AG08470 (cell line): ENCODE results near the gene TMEM150A.

GRCh38 chr2:85315838-85316348 is 11.9 kb downstream of the TGOLN2 start:
- RRBS: no CpG with 5 or more reads among the region's 6 CpGs

DNA sequence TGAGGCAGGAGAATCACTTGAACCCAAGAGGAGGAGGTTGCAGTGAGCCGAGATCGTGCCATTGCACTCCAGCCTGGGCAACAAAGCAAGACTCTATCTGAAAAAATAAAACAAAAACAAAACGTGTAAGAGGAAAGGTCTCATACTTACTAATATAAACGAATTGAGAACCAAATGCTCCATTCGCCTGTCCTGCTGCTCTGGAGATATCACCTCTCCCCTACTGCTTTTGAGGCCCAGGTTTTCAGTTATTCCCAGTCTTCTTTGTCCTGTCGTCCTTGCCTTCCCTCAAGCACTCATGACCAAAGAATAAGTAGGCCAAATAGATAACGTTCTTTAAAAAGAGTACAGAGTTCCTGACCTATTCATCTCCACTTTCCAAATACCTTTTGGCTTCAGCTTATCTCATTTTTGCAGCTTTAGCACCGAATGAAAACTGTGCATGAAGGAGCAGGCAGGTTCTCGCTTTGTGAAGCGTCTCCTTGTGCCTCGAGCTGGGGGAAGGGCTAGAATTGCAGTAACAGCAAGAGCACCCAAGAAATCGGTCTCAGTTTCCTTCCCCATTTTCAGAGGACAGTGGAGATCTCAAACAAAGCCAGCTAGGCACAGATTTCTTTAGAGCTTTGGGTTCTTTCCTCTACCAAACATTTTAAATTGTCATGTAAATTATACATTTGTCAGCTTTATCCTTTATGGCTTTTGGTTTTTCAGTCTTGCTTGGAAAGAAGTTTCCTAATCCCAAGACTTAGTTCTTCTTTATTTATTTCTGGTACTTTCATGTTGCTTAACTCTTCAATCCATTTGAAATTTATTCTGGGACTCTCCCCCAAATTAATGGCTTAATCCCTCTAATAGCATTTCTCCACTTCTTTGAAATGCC is 38.8 kb upstream of the MAT2A start:
- RRBS: no CpG with 5 or more reads among the region's 12 CpGs

GRCh38 chr2:85537417-85538133 is 1.4 kb upstream of the MAT2A start:
- RRBS: no CpG with 5 or more reads among the region's 21 CpGs

DNA sequence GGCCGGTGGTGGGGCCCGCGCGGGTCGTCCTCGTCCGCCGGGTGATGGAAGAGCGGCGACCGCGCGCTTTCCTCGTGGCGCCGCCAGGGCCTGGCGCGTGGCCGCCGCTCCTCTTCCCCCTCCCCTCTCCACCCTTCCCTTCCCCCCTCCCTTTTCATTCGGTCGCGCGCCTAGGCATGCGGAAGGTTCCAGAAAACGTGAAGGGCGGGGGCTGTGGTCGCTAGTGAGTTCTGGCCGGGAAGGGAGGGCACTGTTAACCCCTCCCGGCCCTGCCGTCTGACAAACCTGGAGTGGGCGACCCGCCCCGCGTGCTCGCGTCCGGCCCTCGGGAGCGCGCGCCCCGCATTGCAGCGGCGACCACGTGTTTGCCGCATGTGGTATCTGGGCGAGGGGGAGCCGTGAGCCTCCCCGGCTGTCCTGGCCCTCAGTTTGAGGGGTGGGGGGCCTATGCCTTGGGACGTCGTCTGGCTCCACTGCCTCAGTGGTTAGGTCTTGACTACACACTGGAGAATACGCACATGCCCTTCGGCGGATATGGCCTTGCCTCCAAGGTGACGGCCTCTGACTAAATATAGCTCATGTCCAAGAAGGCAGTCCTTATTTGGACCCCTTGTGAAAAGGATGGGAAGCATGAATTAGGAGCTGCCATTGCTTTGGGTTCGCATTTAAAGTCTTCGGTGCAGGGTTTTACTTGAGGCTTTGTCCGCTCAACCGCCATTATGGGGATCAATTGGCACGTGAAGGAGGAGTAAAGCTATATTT is 663 bp downstream of the MAT2A start:
- RRBS: 1% methylated on average over 26 of the region's 61 CpGs

DNA sequence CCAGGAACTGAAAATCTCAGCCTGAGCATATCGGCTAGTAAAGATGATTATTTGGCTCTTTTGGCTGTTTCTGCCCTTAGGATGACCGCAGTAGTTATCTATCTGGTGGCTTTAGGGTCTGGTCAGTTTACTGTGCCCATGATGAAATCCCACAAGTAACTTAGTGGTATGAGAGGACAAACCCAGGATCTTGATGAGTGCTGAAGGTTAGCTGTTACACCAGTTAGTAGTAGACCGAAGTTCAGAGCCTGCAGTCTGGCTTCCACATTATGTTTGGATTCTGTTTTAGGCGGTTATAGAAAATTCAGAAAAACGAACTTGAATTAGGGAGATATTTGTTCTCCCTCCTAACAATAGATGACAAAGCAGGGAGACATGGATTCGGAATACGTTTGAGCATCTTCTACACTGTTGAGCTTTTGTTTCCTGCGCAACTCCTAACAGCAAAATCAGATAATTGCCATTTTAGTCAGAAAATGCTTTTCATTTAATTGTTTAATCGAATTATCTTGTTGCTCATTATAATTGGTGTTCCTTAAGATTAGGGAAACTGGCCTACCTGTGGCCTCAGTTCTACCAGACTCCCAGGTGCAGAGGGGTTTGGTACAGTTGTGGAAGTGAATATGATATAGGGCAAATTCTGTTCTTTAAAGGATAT is 1.4 kb downstream of the MAT2A start:
- RRBS: no CpG with 5 or more reads among the region's 9 CpGs

- RRBS: no CpG with 5 or more reads among the region's 23 CpGs
Measured at GRCh38 chr2:85577720-85578784, 666 bp downstream of the VAMP8 start.

GRCh38 chr2:85582377-85583013 is 1.7 kb upstream of the VAMP5 start:
- RRBS: no CpG with 5 or more reads among the region's 3 CpGs

- RRBS: under 1% methylated on average over 17 of the region's 104 CpGs
Measured at GRCh38 chr2:85602076-85603268, at the start of gene TMEM150A. TMEM150A (minus strand) TSS chr2:85602698.

GRCh38 chr2:85661959-85662431 is 6.0 kb downstream of the SFTPB start:
- RRBS: no CpG with 5 or more reads among the region's 8 CpGs

GRCh38 chr2:85756848-85757848 is 3.4 kb downstream of the ATOH8 start:
- RRBS: no CpG with 5 or more reads among the region's 10 CpGs

DNA sequence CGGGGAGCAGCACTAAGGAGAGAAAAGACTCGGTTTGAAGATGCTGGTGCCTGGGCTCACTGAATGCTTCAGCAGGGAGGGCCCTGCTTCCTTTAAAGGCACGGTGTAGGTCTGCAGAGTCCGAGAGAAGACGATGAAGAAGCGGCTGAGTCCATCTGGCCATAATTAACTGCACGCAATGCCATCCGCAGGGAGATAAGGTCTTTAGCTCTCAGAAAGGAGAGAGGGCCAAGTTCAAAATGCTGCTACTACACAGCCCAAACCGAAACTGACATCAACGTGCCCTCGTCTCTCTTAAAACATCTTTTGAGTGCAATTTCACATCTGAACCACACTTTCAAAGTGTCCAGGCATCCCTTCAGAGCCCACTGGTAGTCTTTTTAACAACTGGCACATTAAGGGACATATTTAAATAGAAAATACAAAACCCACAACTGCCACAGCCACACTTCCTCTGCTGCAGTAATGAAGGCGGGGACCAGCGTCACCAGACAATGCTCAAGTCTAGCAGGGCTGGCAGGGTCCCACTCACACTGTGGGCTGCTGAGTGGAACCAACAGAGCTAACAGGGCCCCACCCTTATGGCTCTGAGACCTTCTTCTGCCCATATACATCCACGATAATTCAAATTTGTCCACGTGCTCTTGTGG is 35.8 kb downstream of the ST3GAL5 start:
- RRBS: no CpG with 5 or more reads among the region's 15 CpGs

GRCh38 chr2:85853540-85854744 is 34.8 kb downstream of the ST3GAL5 start:
- RRBS: no CpG with 5 or more reads among the region's 12 CpGs

- RRBS: no CpG with 5 or more reads among the region's 9 CpGs
Measured at GRCh38 chr2:85904809-85905884, 16.4 kb upstream of the ST3GAL5 start.

- RRBS: no CpG with 5 or more reads among the region's 24 CpGs
Measured at GRCh38 chr2:85936222-85937126, 47.7 kb upstream of the ST3GAL5 start.

DNA sequence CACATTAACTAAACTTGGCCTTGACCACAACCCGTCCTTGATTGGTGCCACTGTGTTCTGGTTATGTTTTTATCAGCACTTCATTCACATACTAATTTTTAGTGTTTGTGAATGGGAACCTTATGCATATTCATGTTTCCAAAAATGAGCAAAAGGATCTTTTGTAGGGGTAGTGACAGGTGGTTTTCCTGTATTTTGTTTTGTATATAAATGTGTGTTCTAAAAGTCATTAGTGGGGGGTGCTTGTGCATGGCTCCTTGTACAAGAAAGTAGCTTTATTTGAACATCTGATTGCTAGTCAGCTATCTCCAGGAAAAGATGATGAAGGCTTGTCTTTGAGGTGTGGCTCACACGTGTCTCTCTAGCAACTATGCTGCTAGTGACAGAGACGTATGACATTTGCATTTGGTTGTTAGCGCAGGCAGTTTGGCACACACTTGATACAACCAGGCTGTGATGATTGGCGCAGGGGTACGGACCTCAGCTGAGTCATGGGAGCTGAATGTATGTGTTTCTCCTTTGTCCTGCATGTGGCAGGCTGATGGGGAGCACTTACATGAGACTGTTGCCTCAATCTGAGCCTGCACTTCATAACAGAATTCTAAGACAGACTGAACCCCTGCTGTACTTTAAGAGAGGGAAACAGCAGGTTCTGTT is 29.5 kb downstream of the PTCD3 start:
- RRBS: no CpG with 5 or more reads among the region's 6 CpGs

- RRBS: no CpG with 5 or more reads among the region's 12 CpGs
Measured at GRCh38 chr2:86368243-86368807, 30.9 kb upstream of the REEP1 start.

DNA sequence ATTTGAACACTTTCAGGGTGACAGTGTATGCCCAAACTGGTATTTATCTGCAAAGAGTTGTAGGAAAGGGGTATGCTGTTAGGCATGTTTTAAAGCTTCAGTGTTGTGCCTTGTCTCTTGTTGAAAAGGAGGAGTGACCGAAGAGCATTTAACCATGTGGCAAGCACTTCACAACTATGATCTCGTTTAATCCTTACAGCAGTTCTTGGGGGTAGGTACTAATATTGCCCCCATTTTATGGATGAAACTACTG is 2.1 kb downstream of the KDM3A start:
- RRBS: no CpG with 5 or more reads among the region's 2 CpGs

GRCh38 chr2:86548629-86549236 is 14.5 kb downstream of the CHMP3 start:
- RRBS: no CpG with 5 or more reads among the region's 39 CpGs

- RRBS: no CpG with 5 or more reads among the region's 7 CpGs
Measured at GRCh38 chr2:86557219-86558352, 5.7 kb downstream of the CHMP3 start.

DNA sequence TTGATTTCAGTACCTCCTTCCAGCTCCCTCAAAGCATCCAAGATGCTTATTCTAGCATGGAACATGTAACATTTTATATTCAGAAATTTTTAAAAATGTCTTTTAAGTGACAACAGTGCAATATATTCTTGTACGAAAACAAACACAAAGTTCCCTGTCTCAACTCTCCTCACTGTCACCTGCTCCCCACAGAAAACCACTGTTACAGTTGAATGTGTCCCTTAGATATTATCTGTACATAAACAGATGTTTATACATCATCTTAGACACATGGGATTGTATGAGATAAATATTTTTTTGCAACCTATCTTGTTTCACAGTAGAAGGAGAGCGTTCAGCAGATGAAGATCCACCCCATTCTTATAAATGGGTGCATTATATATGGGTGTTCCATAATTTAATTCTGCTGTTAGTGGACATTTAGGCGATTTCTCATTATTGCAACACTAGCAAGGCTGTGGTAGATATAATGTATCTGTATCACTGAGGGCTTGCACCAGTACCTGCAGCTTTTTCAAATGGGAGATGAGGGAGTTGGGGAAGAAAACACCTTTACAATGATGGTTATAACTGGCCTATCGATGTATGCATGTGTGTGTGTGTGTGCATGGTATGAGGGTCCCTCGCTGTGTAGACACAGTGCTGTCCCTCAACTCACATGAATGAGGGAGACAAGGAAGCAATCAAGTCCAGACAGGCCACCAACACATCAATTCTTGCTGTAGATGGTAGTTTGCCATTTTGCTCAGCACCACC is 2.3 kb upstream of the CD8A start:
- RRBS: no CpG with 5 or more reads among the region's 5 CpGs